Diencephalon (tissue), 2 donors: Measurements from ENCODE around the genes DCLRE1C, ACBD7 and NMT2.

GRCh38 chr10:14023944-14025405, 306.2 kb downstream of the FRMD4A start:
- RAMPAGE, long total RNA, result no peak

DNA sequence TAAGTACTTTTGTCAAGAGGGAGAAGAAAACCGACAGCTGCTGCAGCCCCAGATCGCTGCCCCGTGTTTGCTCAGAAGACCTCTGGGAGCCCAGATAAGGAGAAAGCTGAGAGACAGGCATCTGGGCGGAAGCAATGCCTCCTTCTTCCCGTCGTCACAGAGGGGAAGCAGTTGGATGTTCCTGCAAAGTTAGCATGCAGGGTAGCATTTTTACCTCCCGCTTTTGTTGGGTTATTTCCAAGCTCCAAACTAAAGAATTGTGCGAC, 149.5 kb downstream of the FRMD4A start:
- RAMPAGE, long total RNA, result no peak

DNA sequence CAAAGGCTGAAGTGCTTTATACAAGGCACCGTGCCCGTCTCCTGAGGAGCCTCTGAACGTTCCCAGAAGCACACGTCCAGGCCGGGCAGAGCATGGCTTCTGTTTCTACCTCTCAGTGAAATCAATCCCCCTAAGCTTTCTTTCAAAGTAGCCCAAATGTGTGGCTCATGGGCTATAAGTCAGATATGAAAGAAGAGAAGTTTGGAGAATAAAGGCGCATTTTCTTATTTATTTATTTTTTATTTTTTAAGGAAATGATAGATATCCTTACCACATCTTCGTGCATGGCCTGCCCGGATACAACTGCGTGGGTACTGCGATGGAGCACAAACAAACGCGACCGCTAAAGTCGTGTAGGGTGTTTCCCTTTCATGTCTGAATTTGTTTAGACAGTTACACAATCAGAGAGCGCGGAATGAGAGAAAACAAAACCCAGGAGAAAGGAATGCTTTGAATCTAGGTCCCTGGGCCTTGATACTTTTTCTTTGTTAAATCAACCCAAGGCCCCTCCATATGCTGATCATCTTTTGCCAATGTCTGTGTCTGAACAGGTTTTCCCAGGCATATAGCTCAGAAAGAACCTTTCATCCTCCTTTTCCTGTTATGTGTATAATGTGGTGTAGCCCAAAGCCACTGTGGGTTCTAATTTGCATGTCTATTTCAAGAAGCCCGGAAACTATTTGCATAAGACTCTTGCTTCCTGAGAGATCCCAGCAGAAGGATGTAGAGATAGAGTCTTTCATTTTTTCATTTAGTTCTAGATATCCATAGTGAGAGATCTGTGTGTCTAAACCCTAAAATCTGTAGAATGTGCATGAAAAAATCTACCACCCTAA, 145.9 kb downstream of the FRMD4A start:
- RAMPAGE, long total RNA, result no peak

DNA sequence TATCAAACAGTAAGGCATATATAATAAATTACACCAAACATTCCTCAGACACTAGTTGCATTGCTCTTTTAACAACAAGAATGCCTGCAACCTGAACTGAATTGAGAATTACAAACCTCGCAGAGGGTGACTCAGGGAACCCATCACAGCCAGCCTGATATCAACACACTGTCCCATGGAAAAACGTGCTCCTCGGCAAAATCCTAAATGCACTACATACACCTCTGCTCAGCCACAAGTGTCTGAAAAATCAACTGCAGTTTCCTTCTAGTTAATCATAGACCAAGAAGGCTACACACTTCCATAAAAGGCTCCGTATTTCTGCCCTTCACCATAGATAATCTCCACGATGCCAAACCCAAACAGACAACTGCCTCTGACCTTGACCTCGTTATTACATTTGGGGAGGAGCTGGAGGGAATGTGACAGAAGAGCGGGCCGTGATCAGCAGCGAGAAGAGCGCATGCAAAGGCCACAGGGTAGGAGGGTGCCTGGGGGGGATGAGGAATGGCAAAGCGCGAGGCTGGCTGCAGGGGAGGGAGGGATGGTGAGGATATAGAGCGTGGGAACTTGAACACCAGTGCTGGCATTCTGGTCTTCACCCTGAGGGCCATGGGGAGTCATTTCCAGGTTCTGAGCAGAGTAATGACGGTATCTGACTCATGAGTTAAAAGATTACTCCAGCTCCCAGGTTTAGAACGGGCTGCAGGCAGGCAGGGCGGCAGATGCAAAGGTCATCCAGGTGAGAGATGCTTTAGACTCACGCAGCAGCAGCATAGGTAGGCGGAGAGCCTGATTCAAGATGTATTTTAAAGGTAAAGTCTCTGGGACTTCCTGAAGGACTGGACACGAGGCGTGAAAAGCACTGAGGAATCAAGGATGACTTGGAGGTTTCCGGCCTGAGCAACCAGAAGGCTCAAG, 202.0 kb upstream of the FRMD4A start:
- RAMPAGE, long total RNA, result no peak

DNA sequence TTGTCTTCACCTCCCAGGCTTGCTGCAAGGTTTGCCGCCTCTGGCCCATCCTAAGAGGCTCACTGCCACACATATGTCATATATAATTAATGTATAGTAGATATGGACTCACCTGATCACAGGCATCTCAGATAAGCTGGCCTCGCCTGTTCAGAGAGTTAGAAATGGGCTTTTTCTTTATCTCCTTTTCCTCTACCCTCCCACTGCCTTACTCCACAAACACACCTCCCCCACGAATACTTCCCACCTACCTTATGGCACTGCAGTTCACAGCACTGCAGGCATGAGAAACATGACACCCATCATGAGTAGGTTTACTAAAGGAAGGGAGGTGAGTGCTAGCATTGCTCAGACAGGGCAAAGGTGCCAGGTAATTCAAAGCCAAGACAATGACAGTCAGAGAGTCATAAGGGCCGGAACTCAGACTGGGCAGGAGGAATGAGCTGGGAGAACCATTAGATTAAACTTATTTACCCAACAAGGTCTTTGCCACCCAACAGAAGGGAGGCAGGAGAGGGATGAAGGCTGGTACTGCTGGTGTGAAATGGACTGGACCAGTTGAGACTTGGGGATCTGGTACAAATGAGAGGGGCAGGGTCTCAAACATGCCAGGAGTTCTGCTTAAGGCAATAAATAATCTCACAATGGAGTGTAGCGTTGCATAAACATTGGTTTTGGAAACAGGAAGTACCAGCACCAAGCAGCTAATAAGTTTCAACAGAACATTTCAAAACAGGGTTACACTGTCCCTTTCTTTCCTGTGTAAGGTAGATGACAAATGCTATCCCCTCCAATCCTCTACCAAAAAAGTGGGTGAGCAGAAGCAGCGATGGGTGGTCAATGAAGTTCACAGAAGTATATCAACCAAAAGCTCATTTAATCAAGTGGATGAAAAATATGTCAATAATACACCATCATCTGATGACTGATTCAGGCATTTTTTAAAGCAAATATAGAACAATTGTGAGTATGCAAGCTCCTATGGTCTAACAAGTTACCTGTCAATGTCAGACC, 220.4 kb downstream of the FAM107B start:
- RAMPAGE, long total RNA, result no peak

DNA sequence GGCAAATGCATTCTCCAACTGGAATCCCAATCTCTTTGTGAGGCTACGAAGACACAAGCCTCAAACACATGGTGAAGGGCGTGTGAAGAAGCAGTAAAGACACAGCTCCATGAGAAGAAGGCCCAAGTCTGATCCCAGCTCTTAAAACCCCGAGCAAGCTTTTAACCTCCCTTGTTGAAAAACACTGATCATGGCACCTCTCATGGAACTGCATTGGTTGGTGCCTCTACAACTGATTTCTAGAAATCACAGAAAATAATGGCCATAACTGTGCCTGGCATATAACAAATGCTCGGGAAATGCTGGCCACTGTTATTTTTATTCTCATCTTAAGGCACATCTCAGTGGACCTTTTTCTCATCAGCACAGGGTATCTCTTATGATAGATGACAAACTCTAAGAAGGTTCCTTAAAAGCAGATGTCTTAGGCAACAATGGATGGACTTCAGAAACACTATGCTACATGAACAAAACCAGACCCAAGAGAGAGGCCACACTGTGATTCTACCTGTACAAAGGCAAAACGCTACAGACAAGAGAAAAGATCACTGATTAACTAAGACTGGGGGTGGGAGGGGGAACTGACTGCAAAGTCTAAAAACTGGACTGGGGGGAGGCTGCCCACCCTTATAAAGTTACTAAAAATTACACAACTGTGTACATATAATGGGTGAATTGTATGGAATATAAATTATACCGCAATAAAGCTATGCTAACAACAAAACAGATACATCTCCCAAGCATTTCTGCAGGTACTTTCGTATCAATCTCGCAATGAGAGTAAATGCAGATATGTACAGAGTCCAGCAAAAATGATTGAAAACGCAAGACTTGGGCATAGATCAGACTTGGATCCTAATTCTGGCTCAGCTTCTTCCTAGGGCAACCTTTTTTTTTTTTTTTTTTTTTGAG, 179.9 kb downstream of the FAM107B start:
- RAMPAGE, long total RNA, result no peak

- RAMPAGE, long total RNA, result no peak
Observed at GRCh38 chr10:14604725-14605133, 170.0 kb downstream of the FAM107B start.

- RAMPAGE, long total RNA, result no peak
Observed at GRCh38 chr10:14740594-14741372, 33.9 kb downstream of the FAM107B start.

DNA sequence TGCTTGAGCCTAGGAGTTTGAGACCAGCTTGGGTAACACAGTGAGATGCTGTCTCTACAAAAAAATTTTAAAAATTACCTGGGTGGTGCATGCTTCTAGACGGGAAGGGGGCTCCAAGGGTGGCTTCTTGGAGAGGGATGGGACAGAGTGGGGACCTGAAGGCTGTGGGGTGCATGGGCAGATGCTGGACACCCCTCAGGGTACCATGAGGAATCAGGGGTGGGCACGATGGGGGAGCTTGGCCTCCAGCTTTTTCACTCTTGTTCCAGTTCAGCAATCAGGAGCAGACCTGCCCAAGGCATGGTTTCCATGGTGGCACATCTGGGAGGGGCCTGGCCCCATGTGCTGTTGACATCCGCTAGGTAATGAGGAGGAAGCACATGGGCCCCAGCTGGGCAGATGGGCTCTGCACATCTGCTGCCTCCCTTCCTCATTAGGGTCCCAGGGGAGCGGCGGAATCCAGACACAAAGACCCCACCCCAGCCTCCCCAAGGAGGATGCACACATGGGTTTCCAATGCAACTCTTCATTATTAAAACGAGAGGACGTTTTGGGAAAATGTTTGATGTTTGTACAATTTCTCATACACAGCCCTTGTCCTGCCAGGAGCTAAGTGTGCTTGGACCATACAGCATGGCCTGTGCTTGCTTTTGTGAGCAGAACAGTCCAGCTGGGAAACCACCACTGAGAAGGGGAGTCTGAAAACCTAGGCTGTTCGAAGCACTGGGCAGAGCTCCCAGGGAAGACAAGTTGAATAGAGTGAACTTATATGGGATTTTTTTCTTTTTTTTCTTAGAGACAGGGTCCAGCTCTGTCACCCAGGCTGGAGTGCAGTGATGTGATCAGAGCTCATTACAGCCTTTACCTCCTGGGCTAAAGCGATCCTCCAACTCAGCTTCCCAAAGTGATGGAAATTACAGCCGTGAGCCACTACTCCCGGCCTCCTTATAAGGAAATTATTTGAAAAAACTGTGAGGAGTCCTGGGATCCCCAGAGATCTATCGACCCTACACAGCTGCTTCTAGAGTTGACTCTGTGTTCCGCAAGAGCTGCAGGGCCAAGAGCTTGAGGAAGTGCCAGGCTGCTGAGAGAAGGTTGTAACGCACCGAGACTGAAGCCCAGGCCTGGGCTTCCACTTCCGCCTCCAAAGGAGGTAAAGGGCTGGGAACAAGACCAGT, 23.6 kb downstream of the FAM107B start:
- RAMPAGE, long total RNA, result no peak

GRCh38 chr10:14839323-14839915, 1.3 kb downstream of the HSPA14 start:
- RAMPAGE, long total RNA, result no peak

DNA sequence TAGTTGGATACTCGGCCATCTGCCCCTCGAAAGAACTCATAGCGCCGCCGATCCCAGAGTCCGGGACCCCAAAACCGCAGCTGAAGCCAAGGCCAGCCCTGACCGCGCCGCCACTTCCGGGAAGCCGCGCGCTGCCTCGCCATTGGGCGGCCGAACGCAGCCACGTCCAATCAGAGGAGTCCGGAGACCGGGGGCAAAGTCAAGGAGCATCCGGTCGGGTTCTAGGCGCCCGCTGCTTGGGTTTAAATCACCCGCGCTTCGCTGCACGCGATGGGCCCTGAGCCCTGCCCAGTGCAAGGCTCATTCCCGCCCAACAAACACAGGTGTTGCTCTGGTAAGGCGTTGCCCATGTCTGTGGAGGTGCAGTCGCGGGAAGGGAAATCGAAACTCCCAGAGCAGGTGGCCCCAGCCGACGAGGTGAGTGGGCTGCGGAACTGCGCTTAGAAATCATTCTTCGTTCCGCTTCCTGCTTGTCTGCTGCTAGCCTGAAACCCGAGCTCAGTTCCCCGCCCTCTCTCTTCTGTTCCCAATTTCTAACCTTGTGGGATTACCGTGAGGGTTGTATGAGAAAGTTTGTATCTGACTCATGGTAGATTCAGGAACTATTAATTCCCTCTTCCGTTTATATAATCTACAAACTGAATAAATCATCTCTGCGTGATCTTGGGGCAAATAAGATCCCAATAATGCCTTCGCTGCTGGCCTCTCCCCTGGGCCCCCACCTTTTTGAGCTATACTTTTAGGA, at the start of gene DCLRE1C:
Gene DCLRE1C, minus strand, starts transcription at position 126 of the 745 bp plus-strand sequence.
- RAMPAGE, long total RNA, result no peak

GRCh38 chr10:15088173-15089125, at the start of gene ACBD7:
Gene ACBD7 (minus strand): TSS chr10:15088776.
- RAMPAGE, long total RNA, result start-site peak on the minus strand at chr10:15088758-15088786, 3,651 and 2,892 reads in 2 replicates

- RAMPAGE, long total RNA, result no peak
Observed at GRCh38 chr10:15168111-15169457, at the start of gene NMT2. Gene NMT2 (minus strand): TSS chr10:15168693.

DNA sequence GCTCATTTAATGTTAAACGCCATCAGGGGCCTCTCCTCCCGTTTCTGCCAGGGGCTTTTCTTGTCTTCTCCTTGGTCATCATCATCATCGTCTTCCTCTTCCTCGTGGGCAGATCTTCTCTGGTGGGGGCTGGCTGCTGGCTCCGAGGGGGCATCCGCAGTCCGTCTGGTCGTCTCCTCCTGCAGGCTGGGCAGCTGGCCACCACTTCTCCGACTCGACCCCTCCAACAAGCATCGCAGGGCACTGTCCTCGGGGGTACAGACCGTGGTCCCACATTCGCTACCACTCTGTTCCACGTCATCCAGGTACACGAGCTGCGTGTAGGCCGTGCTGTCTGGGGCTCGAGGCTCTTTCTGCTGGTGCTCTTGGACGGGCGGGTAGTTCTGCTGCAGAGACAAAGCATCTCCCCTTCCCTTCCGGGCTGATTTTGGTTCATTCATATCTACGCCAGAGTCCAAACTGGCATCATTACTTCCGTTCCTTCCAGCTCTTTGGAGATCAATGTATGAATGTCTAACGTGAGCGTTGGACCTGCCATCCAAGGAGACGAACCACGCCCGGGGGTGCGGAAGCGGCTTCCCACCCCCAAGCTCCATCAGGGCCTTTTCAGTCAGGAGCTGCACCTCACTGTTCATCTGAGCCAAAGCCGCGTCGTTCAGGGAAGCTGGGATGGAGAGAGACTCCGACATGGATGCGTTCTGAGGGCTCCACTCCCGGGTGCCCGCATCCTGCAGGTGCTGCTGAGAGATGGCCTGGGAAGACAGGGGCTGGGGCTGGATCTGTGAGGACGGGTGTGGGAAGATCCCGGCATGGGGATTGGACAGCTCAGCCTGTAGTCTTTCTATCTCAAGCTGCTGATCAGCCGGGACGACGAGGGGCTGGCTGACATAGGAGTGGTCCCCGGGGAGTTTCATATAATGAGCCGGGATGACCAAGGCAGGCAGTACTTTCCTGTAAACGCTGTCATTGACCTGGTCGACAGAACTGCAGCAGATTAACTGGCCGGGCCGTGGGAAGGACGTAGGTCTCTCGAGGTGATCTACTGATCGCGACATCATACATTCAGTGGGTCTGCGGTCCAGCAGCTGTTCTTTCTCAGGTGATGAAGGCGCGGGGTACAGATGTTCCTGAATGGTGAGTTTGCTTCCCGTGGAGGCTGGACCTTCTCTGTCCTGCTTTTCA, 44.8 kb upstream of the NMT2 start:
- RAMPAGE, long total RNA, result no peak

GRCh38 chr10:15515219-15515797, 144.2 kb upstream of the FAM171A1 start:
- RAMPAGE, long total RNA, result no peak

DNA sequence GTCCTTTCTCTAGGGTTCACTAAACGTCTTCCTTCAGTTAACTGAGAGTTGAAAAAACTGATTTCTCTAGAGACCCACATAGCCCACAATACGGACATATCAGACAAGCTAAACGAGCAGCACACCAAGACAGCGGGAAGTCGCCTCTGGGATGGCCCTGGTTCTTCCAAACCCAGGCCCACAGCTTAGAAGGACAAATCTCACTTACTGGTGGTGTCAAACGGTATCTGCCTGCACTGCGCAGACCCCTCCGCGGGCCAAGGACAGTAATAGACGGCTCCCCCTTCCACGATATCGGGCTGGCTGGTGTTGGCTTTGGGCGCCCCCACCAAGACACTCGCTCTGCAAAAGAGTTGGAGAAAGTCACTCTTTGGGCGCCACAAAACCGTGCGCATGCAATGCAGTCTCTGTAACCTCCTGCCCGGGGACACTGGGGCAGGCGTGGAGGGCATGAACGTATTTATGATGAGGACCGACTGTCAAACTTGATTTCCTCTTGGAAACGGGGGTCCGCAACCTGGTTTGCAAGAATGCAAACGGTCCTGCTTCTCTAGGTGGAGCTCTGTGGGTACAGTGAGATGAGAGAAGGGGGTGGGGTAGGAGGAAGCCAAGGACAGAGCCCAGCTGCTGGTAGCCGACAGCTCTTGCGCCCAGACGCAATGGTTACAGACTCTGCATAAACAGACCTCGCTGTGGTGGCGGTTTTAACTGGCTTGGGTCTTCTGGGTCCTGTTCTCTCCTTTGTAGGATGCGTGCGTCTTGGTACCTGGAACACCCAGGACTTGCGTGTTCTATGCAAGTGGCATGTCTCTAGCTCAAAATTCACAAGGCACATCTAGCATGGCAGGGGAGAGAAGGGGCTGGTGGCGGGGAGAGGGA, 925 bp downstream of the ITGA8 start:
- RAMPAGE, long total RNA, result start-site peak on the minus strand centred at position 680 of the sequence, 909 bp wide, 88 and 14 reads in 2 replicates

GRCh38 chr10:15737467-15738123, 17.9 kb upstream of the ITGA8 start:
- RAMPAGE, long total RNA, result no peak

DNA sequence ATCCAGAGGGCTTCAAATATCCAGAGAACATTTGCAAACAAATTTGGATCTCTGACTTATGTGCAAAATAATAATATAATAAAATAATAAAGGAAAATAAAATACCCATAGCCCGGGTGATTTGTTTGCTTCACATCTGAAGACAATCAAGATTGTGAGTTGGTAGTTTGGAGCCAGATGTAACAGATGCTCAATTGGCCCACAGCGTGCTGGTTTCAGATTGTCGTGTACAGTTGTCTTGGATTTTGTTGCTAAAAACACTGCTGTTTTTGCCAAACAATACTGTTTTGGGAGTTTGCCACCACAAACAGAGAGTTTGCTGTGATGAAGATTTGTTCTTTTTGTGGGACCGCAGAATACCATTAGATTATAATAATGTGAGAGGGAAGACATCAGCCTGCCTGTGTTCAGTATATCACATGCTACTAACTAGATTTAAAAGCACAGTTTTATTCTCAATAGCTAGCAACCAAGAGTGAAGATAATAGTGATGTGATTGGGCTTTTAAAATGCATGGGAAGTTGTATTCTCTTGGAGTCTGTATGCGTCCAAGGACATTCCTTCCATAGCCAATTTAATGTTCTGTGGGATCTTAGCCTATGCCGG, 18.5 kb upstream of the ITGA8 start:
- RAMPAGE, long total RNA, result no peak

GRCh38 chr10:15809396-15809726, 50.9 kb downstream of the MINDY3 start:
- RAMPAGE, long total RNA, result no peak

GRCh38 chr10:16470893-16471097, 34.0 kb downstream of the PTER start:
- RAMPAGE, long total RNA, result no peak